ENCODE measurements around a stretch of chr2.

GRCh38 chr2:120216603-120217101 is 6.5 kb downstream of the TMEM185B start:
CAGE:
- cytosol, long polyA minus RNA: no peak
- cytosol, long polyA plus RNA: no peak
- long polyA plus RNA: no peak
- nucleus, long polyA minus RNA: no peak
- nucleus, long polyA plus RNA: no peak

GRCh38 chr2:120313615-120314138 is 32.3 kb upstream of the INHBB start:
CAGE:
- cytosol, long polyA minus RNA: no peak
- cytosol, long polyA plus RNA: no peak
- long polyA plus RNA: no peak
- nucleus, long polyA minus RNA: no peak
- nucleus, long polyA plus RNA: no peak

CAGE:
- cytosol, long polyA minus RNA: no peak
- cytosol, long polyA plus RNA: no peak
- long polyA plus RNA: no peak
- nucleus, long polyA minus RNA: no peak
- nucleus, long polyA plus RNA: no peak
These were observed 22.9 kb upstream of the INHBB start for GRCh38 chr2:120322975-120323569.

DNA sequence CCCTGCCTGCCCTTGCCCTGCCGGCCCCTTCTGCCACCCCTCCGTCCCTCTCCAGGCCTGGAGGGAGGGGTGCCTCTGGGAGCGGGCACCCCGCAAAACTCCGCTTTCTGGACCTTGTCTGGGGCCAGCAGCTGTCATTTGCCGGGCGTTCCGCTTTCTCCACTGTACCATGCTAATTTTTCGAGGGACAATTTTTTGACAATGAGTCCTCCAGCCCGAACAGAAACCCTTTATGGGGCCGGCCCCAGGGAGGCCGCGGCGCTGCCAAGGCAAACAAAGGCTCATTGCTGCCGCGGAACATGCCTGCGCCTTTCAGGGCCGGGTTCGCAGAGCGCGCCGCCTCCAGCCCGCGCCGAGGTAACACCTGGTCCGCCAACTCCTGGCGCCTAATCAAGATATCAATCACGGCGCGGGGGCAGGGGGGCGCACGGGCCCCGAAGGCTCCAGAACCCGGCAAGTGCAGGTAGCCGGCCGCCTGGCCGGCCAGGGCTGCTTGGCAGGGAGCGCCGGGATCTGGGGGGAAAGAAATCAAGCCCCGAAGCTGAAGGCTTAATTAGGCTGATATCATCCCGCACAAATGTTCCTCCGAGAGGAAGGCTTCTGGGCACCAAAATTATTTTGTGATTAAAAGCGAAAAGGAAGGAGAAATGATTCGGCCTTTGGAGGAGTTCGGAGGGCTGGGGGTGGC is 96.1 kb downstream of the INHBB start:
CAGE:
- cytosol, long polyA minus RNA: no peak
- cytosol, long polyA plus RNA: no peak
- long polyA plus RNA: no peak
- nucleus, long polyA minus RNA: no peak
- nucleus, long polyA plus RNA: no peak

GRCh38 chr2:120536926-120537179 is 190.9 kb downstream of the INHBB start:
CAGE:
- cytosol, long polyA minus RNA: no peak
- cytosol, long polyA plus RNA: no peak
- long polyA plus RNA: no peak
- nucleus, long polyA minus RNA: no peak
- nucleus, long polyA plus RNA: no peak

DNA sequence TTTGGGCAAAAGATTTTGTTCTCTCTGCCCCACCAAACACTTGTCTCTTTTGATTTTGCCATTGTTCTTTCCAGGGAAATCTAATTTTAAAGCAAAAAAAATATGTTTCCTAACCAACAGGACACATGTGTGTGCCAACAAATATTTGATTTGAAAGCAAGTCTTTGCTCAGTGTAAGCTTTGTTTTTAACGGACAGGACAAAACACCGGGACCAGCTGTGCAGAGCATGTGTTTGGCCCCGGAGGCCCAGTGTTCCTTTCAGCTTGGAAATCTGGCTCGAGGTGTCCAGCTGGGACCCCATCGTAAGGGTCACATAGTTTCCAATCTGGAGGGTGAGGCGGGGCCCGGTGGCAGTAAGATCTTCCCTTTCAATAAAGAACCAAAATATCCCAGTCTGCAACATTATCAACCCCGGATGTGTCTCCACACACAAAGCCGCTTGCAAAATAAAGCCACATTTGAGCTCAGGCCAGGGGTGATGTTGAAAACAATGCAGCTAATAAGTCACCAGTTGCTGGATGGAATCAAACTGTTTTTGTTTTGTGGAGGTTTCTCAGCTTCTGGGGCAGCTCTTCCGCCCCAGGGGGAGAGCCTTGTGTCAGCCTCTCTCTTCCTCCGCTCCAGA is 138.7 kb upstream of the GLI2 start:
CAGE:
- cytosol, long polyA minus RNA: no peak
- cytosol, long polyA plus RNA: no peak
- long polyA plus RNA: no peak
- nucleus, long polyA minus RNA: no peak
- nucleus, long polyA plus RNA: no peak

DNA sequence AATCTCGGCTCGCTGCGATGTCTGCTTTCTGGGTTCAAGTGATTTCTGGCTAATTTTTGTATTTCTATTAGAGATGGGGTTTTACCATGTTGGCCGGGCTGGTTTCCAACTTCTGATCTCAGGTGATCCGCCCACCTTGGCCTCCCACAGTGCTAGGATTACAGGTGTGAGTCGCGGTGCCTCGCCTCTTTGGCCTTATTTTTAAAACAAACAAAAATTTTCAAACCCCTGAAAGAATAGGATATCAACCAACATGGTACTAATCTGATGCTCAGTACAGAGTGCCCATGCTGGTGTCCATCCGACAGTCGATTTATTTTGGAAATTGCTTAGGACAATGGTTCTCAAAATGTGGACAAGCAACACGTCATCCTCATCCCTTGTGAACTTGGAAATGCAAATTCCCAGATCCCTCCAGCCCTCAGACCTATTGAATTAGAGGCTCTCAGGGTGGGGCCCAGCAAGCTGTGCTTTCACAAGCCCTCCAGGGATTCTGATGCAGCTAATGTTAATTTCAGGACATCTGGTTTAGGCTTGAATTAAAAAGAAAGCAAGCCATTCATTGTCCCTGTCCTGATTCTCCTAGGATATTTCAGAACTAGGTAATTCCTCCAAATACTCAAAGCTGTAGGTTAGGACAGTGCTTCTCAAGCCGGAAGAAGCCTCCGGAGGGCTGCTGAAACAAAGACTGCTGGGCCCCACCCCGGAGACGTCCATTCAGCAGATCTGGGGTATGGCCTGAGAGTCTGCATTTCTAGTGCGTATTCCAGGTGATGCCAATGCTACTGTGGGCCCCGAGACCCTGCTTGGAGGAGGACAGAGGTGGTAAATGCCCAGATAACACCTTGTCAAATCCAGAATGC is 26.2 kb upstream of the GLI2 start:
CAGE:
- cytosol, long polyA minus RNA: no peak
- cytosol, long polyA plus RNA: no peak
- long polyA plus RNA: no peak
- nucleus, long polyA minus RNA: no peak
- nucleus, long polyA plus RNA: no peak

DNA sequence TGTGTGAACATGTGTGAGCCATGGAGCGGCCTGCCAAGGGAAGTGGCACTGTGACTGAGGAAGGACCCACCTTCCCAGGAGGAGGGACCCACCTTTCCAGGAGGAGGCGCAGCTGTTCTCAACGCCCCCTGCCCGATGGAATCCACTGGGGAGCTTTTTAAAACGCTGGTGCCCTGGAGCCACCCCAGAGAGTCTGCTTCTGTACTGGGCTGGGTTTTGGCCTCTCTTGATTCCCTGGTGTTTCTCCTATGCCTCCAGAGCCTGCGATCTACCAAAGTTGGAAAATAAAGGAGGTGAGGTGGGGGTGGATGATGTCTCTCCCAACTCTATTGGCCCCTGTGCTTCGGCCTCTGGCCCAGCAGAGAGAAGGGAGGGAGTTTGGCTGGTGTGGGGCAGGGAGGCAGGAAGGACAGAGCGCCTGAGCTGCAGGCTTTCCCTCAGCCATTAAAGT is 168.9 kb downstream of the GLI2 start:
CAGE:
- cytosol, long polyA minus RNA: no peak
- cytosol, long polyA plus RNA: no peak
- long polyA plus RNA: no peak
- nucleus, long polyA minus RNA: no peak
- nucleus, long polyA plus RNA: no peak

CAGE:
- cytosol, long polyA minus RNA: no peak
- cytosol, long polyA plus RNA: no peak
- long polyA plus RNA: no peak
- nucleus, long polyA minus RNA: no peak
- nucleus, long polyA plus RNA: no peak
These were observed 184.3 kb downstream of the GLI2 start for GRCh38 chr2:120919996-120920388.

GRCh38 chr2:121367523-121367969 is 82.5 kb upstream of the TFCP2L1 start:
CAGE:
- cytosol, long polyA minus RNA: no peak
- cytosol, long polyA plus RNA: no peak
- long polyA plus RNA: no peak
- nucleus, long polyA minus RNA: no peak
- nucleus, long polyA plus RNA: no peak

DNA sequence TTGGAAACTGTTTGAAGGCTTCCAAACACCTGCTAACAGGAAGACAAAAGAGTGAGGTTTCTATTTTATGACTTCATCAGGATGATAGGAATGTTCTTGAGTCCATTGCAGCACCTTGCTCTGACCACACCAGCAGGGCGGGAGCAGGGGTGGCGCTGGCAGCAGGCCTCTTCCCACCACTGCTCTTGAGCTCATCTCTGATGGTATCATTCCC is 28.9 kb downstream of the NIFK start:
CAGE:
- cytosol, long polyA minus RNA: no peak
- cytosol, long polyA plus RNA: no peak
- long polyA plus RNA: no peak
- nucleus, long polyA minus RNA: no peak
- nucleus, long polyA plus RNA: no peak

CAGE:
- cytosol, long polyA minus RNA: no peak
- cytosol, long polyA plus RNA: no peak
- long polyA plus RNA: no peak
- nucleus, long polyA minus RNA: no peak
- nucleus, long polyA plus RNA: no peak
These were observed 28.6 kb downstream of the NIFK start for GRCh38 chr2:121708171-121708391.

GRCh38 chr2:121768193-121768680 is 12.8 kb downstream of the TSN start:
CAGE:
- cytosol, long polyA minus RNA: no peak
- cytosol, long polyA plus RNA: no peak
- long polyA plus RNA: no peak
- nucleus, long polyA minus RNA: no peak
- nucleus, long polyA plus RNA: no peak

CAGE:
- cytosol, long polyA minus RNA: no peak
- cytosol, long polyA plus RNA: no peak
- long polyA plus RNA: no peak
- nucleus, long polyA minus RNA: no peak
- nucleus, long polyA plus RNA: no peak
These were observed 146.9 kb downstream of the TSN start for GRCh38 chr2:121902067-121902949.

DNA sequence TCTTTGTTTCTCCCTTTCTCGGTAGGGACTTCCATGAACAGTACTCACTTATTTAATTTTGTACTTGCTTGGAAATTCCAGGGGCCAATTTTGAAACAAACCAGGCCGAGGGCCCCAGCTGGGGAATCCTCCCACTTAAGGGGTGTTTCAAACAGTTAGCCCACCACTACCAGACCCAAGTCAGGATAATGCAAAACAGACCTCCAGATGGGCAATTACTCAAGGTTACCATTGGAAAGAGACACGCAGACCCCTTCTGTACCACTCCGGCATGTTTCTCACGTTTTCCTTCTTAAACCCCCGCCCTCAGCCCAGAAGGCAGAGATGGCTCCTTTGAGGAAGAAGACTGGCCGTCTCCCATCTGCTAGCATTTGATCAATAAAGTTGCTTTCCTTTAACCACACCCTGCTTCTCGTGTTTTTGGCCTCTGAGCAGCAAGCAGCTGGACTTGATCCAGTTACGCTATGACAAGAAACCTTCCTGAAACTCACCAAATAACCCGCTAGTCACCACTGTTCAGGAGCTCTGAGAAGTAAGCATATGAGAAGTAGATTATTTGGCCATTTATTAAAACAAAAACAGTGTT is 1012.4 kb upstream of the GYPC start:
CAGE:
- cytosol, long polyA minus RNA: no peak
- cytosol, long polyA plus RNA: no peak
- long polyA plus RNA: no peak
- nucleus, long polyA minus RNA: no peak
- nucleus, long polyA plus RNA: no peak

DNA sequence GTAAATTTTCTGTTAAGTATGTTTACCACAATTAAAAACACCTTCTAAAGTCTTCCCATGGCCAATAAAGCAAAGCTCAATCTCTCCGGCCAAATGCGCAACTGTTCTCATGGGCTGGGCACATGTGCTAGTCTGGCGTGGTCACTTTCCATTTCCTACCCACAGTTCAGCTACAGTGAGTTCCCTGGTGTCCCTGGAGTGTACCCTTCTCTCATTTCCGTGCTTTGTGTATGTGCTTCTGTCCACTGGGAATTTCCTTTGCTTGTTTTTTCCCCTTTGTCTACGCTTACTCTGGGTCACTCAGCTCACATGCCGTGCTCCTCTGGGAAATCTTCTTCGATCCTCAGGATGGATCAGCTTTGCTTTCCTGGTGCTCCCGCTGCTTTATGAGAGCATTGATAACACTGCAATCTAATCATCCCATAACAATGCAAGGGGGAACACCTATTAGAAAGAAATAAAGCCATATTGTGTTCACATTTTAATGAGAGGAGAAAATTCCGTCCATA is 69.6 kb upstream of the GYPC start:
CAGE:
- cytosol, long polyA minus RNA: no peak
- cytosol, long polyA plus RNA: no peak
- long polyA plus RNA: no peak
- nucleus, long polyA minus RNA: no peak
- nucleus, long polyA plus RNA: no peak

DNA sequence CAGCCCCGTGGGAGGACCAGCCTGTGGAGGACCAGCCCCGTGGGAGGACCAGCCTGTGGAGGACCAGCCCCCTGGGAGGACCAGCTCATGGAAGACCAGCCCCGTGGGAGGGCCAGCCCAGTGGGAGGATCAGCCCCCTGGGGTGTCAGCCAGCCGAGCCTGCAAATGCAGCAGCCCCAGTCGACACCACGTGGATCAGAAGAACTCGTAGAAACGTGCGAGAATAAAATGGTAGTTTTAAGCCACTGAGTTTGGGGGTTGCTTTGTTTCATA is 72.9 kb downstream of the TEX51 start:
CAGE:
- cytosol, long polyA minus RNA: no peak
- cytosol, long polyA plus RNA: no peak
- long polyA plus RNA: no peak
- nucleus, long polyA minus RNA: no peak
- nucleus, long polyA plus RNA: no peak

DNA sequence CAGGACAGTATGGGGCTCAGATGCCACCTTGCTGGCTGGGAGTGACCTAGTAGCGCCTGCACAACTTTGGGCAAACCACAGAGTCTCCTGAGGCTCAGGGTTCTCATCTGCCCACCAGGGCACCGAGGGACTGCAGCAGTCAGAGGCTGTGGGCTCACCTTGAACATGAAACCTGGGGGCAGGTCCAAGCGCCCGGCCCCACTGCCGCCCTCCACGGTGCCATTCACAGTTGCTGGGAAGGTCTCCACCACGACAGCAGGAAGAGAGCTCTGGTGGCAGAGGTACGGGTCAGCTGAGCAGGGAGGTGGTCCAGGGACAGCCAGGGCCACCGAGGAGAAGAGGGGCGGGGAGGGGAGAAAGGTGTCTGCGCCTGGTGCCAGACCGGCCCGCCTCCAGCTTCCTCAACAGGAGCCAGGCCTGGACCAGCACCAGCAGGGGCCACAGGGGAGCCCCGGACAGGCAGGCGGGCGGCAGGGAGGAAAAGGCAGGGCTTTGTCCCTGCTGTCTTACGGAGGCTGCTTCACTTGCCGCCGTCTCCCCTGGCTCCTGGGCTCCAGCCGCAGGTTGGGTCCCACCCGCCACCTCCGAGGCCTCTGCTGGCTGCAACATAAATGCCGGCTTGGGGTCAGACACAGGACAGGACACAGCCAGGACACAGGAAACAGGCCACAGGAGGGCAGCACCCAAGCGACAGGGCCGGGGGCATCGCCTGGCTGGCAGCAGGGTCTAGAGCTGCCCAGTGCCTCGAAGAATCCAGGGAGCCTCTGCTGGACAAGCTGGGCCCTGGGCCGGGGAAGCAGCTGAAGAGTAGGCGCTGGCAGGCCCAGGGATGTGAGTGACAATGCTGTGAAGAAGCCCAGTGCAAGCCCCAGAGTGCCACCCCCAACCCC is 56.1 kb downstream of the BIN1 start:
CAGE:
- cytosol, long polyA minus RNA: no peak
- cytosol, long polyA plus RNA: no peak
- long polyA plus RNA: no peak
- nucleus, long polyA minus RNA: no peak
- nucleus, long polyA plus RNA: no peak

CAGE:
- cytosol, long polyA minus RNA: no peak
- cytosol, long polyA plus RNA: no peak
- long polyA plus RNA: no peak
- nucleus, long polyA minus RNA: no peak
- nucleus, long polyA plus RNA: no peak
These were observed 26.3 kb downstream of the BIN1 start for GRCh38 chr2:127080288-127081443.

DNA sequence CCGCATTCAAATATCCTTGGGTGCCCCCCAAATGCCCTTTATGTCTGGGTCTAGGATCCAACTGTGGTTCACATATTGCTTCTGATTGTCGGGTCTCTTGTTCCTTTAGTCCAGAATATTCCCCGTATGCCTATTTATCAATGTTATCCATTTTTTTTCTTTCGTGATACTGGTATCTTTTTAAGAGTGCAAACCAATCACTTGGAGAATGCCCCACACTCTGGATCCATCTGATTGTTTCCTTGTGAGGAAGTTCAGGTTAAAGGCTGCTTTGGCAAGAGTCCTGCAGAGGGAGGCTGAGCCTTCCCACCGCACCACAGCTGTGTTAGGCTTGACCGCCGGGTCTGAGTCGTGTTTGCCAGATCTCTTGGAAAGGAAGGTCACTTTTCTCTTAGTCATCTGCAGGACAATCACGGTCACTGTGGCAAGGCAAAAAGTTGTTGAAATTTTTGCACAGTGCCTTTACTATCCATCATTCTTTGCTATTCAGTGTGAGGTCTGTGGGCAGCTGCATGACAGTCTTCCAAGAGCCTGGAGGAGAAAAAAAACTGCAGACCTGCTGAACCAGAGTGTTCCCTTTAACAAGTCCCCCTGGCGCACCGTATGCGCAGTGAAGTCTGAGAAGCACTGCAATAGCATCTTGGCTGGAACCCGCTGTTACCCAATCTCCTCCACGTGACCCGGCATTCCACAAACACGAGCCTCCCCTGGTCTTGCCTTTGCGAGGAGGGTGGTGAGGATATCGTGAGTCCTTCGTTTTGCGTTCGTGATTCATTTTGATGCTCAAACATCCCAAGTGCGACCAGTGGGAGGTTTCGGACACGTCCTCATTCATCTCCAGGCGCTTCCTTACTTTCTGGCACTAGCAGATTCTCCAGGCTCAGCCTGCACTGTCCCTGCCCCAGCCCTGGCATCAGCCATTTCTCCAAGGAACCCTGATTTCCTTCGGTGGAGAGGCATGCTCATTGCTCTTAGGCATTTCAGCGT is 23.1 kb downstream of the BIN1 start:
CAGE:
- cytosol, long polyA minus RNA: no peak
- cytosol, long polyA plus RNA: no peak
- long polyA plus RNA: no peak
- nucleus, long polyA minus RNA: no peak
- nucleus, long polyA plus RNA: no peak

Data from keratinocyte (primary cell).